Glomerular endothelial cell (primary cell): ENCODE results near the gene CYB5R3.

DNA sequence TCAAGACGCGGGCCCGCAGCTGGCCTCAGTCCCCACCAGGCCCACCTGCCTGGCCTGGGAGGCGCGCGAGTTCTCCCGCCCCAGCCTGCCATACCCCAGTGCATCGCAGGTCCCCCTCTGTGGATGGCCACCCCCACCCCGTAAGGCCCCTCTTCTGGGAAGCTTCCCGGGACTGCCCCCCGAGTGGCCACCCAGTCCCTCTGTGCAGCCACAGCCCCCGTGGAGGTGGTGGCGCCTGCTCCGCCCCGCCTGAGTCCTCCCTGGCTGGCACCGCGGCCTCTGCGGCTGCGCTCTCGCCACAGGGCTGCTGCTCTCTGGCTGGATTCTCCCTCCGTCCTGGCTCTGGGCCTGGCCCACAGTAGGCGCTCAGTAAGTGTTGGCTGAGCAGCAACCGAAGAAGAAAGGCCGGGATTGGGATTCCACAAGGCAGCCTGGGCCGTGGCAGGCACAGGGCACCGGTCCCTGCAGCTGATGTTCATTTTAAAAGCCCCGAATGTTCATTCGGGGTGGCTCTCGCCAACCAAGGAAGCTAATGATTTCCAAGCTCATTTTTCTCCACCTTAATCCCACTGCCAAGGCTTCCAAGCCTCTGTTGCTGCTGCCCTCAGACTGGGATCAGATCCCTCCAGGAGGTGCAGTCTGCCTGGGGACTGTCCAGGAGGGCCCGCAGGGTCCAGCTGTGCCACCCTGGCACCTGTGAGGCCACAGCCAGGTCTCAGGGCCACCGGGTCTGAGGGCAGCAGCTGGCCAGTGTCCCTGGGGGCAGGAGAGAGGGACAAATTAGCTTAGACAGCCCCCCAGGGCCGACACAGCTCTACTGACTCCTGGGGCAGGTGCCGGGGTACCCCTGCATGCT lies 74.2 kb upstream of the TCF20 start:
- RAMPAGE, long total RNA, result no peak

GRCh38 chr22:42364487-42365016 lies 67.7 kb downstream of the NFAM1 start:
- RAMPAGE, long total RNA, result no peak

DNA sequence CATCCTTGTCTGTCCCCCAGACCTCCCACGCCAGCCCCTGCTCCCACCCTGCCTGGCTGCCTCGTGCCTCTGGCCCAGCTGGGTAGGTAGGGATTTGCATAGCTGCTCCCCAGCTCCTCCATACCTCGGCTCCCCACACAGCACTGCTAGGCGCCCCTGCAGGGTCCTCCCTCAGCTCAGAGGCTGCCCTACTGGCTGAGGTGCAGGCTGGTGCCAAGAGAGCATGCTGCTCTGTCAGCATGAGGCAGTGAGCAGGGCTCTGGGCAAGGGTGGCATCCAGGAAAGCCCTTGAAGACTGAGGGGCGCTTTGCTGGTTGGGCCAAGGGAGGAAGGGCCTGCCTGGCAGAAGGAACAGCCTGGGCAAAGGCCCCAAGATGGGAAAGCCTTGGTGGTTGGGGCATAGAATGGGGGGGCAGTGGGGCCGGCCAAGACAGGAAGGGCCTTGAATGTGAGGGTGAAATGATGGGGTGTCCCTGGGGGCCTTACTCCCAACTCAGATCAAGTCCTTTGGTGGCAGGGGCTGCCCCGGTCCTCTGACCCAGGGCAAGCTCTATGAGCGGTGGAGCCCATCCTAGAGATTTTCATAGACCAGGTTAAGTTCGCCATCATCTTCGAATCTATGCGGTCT lies 47.5 kb downstream of the NFAM1 start:
- RAMPAGE, long total RNA, result no peak

- RAMPAGE, long total RNA, result no peak
Measured at GRCh38 chr22:42437379-42438375, 5.5 kb upstream of the NFAM1 start.

DNA sequence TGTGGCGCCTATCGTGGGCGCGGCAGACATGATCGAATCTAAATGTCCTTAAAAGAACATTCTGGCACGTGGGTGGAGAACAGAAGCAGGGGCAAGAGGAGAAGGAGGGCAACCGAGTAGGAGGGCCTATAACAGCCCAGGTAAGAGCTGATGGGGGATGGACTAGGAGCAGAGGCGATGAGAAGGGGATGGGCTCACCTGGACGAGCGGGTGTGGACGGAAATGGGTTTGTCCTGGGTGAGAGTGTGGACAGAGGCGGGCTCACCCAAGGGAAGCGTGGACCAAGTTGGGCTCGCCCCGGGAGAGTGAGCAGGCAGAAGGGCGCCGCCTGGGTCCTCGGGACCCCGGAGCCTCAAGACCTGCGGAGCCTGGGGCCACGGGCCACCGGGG lies 387 bp downstream of the RRP7A start:
- RAMPAGE, long total RNA, result no peak

GRCh38 chr22:42649052-42649932 lies at the start of gene CYB5R3:
Gene CYB5R3 (minus strand): TSS chr22:42649392.
- RAMPAGE, long total RNA, result start-site peak on the minus strand at chr22:42649313-42649382, 1,373 and 1,180 reads in 2 replicates

- RAMPAGE, long total RNA, result no peak
Measured at GRCh38 chr22:42699077-42699859, 21.4 kb downstream of the A4GALT start.

DNA sequence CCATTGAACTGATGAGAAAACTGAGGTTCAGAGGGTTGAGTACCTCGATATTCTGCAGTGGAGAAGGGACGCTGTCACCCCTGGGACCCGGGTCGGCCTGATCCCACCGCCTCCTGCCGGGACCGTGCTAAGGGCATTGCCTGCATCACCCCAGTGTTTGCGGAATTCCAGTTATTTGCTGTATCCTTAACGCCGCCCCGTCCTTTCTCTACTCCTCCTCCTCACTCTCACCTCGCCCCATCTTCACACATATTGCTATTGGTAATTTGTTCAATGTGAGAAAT lies 394 bp upstream of the A4GALT start:
- RAMPAGE, long total RNA, result no peak

DNA sequence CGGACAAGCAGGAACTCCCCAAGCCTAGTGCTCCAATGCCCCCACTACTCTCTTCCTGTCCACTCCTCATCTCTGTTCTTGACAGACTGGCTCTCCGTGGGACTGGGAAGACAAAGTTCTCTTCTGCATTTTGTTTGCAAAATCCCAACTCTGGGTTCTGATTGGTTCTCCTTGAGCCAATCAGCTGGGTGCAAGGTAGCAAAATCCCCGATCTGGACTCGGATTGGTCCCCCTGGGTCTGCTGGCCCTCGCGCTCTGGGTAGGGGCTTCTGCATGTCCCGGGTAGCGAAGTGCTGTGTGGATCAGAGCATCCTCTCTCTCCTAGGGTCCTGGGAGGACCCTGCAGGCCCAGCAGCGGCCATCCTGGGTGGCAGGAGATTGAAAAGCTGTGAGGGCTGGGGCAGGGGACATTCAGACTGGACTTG lies 22.3 kb upstream of the A4GALT start:
- RAMPAGE, long total RNA, result no peak

GRCh38 chr22:42773042-42773752 lies 52.5 kb upstream of the A4GALT start:
- RAMPAGE, long total RNA, result no peak

GRCh38 chr22:42794575-42795350 lies 62.3 kb downstream of the ARFGAP3 start:
- RAMPAGE, long total RNA, result no peak

- RAMPAGE, long total RNA, result no peak
Measured at GRCh38 chr22:42820871-42821489, 36.1 kb downstream of the ARFGAP3 start.

GRCh38 chr22:42888014-42888647 lies 31.1 kb upstream of the ARFGAP3 start:
- RAMPAGE, long total RNA, result no peak

DNA sequence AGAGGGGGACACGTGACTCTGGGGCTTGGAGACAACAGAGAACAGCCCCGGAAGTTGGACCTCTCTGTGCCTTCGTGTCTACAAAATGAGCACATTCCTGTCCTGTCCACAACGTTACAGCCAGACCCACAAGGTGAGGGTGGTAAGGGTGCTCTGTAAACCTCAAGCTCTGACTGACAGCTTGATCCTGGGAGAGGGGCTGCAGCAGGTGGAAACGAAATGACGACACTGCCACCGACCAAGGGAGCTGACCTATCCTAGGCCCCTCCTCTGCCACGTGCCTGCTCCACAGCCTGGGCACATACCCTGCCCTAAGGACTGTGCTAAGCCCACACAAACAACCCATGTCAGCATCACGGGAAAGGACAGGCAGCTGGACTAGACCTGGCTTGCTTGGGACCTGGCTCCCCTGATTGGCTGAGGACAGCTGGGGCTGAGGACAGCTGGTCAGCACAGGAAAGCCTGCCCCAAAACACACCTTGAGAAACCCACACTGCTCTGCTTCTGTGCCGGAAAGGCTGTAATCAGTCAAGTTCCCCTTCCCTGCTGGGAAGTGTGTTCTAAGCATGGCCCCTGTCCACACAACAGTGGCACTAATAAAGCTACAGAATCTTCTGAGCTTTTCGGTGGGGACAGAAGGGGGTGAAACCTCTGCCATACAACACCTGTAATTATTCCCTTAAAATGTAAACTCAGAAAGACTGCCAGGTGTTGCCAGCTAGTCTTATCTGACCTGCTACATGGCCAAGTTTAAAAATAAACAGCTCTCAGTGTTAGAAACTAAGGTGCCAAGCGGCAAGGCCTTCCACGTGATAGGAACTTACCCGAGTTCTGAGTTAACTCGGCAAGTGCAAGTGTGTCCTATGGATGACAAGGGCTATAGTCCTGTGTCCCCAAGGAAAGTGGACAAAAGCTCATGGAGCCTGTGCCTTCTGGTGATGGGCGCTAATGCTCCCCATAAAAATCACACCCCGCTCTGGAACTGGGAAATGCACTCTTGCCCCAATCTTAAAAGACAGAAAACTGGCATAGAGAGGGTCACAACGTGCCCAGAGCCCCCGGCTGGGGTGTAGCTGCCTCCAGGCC lies 35.6 kb upstream of the ARFGAP3 start:
- RAMPAGE, long total RNA, result no peak

DNA sequence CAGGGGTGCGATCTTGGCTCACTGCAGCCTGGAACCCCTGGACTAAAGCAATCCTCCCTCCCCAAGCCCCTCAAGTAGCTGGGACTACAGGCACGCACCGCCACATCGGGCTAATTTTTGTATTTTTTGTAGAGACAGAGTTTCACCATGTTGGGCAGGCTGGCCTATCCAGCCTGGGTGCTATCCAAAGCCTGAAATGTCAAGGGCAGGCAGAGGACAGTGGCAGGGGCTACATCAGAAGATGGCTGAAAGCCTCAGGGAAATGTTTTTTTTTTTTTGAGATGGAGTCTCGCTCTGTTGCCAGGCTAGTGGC lies 12.5 kb upstream of the PACSIN2 start:
- RAMPAGE, long total RNA, result no peak

DNA sequence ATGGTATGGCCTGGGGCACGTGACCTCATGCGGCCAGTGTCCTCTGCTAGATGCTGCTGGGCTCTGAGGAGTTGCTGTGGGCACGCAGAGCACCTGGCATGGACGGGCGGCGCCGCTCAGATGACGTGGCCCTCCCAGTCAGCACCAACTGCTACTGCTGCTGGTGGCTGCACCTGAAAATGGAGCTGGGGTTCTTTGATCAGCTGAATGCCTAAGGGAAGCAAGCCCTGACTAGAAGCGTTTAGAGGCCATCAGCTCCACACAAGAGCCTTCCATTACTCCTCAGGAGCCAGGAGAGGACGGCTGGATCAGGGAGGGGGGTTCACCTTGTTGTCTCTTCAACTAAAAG lies 27.6 kb upstream of the PACSIN2 start:
- RAMPAGE, long total RNA, result no peak

DNA sequence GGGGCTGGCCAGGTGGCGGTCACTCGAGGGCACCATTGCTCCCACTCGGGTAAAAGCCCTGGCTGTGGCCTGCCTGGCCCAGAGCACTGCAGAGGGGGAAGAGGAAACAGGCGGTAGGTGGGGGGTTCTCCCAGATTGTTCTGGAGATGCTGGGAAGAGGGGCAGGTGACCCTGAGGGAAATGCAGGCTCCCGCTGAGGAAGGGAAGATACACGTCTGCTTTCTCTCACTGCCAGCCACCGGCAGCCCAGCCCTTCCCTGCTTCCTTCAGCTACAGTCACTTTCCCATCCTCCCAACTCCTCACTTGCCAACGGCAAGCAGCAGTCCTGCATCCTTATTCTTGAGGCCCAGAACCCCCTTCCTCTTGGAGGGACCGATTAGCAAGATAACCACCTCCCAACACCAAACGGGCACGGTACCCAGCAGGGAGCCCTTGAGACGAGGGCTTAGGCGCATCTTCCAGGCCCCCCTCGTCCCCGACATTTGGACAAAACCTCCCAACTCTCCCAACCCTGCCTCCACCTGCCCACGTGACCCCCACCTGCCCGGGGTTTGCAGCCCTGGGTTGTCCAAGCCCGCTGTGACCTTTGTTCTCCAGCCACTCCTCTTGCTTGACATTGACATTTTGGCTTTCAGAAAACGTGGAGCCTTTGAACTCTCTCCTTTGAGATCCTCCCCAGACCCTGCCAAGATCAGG lies 48.7 kb upstream of the TTLL12 start:
- RAMPAGE, long total RNA, result no peak

GRCh38 chr22:43237148-43237797 lies 50.3 kb upstream of the TTLL12 start:
- RAMPAGE, long total RNA, result no peak

- RAMPAGE, long total RNA, result no peak
Measured at GRCh38 chr22:43272750-43273213, 70.4 kb downstream of the SCUBE1 start.

- RAMPAGE, long total RNA, result no peak
Measured at GRCh38 chr22:43320738-43321268, 22.4 kb downstream of the SCUBE1 start.